Calu3 (cell line): ENCODE data around the genes TTPAL, WFDC8 and SPINT4.

DNA sequence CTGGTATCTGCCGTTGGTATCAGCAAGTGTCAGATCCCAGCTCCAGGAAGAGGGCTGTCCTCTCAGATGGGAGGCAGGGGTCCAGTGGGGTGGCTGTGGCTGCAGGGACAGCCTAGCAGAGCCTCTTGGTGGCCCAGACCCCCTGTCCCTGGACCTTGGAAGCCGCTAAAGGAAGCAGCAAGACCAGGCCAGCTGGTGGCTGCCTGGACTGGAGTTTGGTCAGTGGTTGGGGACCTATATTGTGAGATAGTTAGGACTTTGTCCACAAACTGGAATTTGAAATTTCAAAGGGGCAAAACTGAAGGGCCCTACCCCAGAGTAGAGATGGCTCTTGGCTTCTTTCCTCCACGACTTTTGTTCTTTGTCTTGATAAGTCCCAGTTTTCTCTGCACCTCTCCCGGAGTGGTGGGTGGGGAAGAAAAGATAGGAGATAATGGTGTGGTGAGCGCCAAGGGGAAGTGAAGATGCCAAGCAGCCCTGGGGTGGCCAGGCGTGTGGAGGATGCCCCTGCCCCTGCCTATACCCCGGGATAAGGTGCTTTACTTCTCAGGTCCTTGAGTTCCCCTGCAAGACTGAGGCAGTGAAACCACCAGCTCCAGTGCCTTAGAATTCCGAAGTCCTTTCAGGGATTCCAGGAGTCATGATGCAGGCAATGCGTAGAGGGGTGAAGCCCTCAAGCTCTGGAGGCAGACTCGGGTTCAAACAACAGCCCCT, 40.1 kb downstream of the HNF4A start:
- PRO-cap = no peak

DNA sequence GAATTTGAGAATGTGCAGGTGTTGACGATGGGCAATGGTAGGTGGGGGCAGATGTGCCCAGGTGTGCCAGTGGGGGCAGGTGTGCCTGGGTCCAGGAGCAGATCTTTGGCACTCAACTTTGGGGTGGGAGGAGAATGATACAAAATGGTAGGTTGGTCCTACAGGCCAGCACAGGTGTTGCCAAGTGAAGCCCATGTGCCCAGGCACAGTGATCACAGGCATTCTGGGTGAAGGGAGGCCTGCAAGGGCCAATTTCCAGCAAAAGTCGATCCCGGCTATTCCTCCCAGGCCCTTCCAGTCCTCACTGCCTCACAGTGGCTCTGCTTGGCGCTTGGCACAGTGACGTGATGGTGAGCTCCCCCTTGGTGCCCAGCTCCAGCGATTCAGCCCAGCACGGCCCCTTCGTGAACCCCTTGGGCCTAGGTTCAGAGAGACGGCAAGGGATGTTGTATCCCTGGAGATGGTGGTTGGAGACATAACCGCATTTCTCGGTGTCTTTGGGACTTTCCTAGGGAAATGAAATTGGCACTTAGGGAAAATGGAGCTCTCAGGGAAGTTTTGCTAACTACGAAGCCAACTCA, 46.0 kb downstream of the HNF4A start:
- PRO-cap = no peak

- PRO-cap = bidirectional peak, plus-strand start at chr20:44407685, minus-strand start at chr20:44407447
Observed at GRCh38 chr20:44407268-44407871, 51.9 kb downstream of the HNF4A start.

DNA sequence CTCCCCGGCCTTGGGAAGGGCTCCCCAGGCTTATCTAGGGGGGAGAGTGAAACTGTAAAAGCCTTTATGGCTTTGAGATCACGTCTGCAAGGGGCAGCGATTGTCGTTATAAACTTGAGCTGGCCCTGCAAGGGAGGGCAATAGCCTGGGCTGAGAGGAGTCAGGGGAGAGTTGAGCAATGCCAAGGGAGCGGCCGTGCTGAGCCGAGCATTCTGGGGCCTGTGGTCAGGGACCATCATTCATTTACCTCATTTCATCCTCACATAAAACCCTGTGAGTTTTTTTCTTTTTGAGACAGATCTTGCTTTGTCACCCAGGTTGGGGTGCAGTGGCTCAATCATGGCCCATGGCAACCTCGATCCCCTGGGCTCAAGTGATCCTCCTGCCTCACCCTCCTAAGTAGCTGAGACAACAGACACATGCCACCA, 32.9 kb upstream of the TTPAL start:
- PRO-cap = no peak

DNA sequence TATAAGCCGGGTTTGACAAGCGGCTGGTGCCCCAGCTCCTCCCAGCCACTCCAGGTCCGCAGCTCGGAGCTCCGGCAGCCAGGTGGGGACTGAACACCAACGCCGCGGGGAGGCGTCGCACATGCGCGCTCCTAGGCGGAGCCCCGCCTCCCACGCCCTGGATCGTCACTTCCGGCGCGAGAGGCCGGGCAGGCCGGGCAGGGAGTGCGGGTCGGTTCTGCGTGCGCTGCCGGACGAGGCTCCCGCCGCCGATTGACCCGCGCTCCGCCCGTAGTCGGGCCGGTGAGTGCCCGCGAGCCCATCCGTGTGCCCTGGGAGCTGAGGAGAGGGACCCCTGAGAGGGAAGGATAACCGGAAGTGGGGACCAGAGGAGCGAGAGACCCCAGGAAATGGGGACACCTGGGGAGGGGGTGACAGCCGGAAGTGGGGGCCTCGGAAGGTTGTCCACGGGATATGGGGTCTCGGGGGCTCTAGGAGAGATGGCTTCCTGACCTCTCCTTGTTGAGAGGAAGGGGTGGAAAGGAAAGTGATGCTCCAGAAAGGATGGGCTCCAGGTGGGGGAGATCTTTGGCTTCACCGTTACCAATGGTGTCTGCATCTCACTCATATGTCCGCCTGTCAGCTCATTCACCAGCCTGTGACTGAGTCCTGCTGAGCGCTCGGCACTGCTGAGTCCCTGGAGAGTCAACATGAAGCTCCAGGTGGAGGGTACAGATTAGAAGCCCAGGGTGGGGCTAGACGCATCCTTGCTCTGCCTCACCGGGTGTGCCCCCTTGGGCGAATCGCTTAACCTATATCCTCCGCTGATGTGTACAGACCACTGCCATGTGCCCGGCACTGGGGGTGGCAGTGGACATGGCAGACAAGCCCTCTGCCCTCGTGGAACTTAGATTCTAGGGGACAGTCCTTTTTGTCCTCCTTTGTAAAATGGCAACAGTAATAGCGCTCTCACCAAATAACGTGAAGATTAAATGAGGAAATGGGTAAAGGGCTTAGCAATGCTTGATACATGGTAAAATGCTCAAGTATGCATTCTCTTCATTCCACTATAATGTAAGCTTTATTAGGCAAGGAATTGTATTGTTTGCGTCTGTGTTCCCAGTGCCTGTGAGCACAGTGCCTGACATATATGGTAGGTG, at the start of gene TTPAL:
Gene TTPAL, plus strand, starts transcription at position 165 of the 1,139 bp plus-strand sequence.
- PRO-cap = bidirectional peak, plus-strand start at position 168 of the sequence, minus-strand start at position 91 of the sequence; unidirectional peak, minus-strand start at position 643 of the sequence; unidirectional peak, minus-strand start at position 784 of the sequence

GRCh38 chr20:44597483-44597873, 15.1 kb downstream of the PKIG start:
- PRO-cap = no peak

DNA sequence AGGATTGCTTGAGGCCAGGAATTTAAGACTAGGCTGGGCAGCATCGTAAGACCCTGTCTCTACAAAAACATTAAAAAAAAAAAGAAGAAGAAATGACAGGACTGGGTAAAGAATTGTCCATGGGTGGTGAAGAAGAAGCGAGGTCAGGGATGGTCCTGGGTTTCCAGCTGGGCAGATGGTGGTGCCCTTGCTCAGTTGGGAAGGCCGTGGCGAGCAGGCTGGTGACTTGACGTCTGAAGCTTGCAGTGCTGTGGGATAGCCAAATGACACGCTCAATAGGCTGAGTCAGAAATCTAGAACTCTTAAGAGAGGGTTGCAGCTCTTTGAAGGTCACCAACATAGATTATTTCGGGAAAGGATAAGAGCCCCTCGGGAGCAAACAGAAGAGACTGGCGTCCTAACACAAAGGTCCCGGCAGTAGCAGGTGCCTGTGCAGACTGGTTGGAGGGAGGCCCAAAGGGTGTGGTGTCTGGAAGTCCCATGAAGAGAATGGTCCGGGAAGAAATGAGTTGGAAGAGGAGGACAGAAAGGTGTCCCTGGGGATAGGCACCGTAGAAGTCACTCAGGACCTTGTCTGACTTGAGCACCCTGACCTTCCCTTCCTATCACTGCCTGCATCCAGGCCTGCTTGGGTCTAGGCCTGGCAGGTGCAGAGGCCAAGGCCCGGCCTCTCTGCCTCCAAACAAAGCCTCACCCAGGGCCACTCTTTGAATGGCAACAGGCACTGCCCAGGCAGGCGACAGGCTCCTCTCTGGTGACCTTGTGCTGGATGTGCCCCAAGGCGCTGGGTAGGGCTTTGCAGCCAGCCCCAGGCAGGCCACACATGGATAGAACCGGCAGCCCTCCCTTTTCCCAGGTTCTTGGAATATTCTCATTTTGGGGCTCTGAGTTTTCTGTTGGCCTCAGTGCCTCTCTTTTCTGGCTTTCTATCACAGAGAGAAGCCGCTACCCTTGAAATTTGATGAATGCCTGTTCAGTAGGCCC, 18.5 kb downstream of the PKIG start:
- PRO-cap = no peak

DNA sequence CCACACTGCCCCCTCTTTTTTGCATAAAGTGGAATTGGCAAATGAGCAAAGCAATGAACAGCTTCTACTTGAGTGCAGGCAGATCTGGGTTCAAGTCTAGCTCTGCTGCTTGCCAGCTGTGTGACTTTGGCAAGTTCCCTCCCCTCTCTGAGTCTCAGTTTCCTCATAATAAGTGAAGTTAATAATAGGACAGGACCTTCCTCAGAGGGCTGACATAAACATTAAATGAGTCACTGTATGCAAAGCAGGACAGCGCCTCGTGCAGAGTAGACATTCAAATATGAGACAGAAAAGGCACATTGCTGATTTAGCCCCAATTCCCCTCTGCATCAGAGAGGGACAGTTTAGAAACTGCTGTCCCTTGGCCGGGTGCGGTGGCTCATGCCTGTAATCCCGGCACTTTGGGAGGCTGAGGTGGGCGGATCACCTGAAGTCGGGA, 4.7 kb downstream of the ADA start:
- PRO-cap = no peak

DNA sequence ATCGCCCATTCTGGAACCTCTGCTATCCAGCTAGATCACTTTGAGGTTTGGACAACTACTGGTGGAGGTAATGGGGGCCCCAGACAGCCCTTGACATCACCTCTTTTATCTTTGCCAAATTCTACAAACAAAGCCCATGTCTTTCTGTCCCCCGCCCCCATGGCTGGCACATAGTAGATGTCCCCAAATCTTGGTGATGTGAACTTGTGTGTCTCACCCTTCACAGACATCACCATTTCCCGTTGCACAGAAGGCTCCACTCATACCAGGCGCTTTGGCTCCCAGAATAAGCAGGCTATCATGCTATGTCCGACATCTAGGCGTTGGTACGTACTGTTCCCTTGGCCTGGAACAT, 1.1 kb upstream of the CCN5 start:
- PRO-cap = no peak

GRCh38 chr20:44762331-44762987, 16.8 kb downstream of the KCNK15 start:
- PRO-cap = no peak

DNA sequence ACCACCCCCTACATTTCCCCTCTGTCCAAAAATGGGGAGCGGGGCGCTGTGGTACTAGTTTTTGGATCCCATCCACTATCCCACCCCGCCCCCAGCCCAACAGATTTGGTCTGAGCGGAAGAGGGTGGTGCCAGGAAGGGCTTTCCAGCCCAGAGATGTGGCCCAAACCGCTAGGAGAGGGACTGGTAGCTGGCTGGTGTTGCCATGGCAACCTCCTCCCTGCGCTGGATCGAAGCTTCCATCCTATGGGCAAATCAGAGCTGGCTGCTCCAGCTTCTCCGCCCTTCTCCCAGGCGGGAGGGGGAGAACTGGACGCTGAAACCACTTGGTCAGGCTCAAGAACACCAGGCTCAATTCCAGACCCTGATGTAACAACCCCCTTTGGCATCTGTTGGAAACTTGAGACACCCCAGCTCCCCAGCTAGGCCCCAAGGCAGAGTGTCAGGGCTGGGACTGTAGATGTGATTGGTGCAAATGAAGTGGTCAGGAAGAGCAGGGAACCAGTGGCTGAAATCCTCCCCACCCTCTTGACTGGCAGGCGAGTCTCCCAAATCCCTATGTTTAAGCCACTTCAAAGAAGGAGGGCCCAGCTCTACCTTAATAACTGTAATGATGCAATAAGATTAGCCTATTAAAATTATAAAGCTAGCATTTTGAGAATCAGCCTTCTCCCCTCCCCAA, 4.3 kb downstream of the RIMS4 start:
- PRO-cap = no peak

GRCh38 chr20:44909239-44909661, 610 bp upstream of the PABPC1L start:
- PRO-cap = no peak

DNA sequence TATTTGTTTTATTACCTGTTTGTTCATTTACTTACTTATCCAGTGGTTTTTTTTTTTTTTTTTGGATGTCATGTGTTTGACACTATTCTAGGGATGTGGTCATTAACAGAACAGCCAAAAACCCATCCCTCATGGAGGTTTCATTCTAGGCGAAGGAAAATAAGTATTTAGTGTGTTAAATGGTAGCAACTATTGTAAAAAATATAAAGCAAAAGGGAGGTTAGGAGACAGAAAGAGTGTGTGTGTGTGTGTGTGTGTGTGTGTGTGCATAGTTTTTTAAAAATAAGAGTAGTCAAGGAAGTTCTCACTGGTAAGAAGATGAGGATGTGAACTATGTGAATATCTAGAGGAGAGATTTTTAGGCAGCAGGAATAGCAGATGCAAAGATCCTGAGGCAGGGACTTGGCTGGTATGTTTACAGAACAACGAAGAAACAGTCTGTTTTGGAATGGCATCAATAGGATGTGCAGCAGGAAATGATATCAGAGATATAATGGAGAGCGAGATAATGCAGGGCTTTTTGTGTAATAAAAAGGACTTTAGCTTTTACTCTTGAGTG, 59.9 kb downstream of the STK4 start:
- PRO-cap = no peak

- PRO-cap = no peak
Observed at GRCh38 chr20:45354996-45355624, 6.9 kb upstream of the SDC4 start.

DNA sequence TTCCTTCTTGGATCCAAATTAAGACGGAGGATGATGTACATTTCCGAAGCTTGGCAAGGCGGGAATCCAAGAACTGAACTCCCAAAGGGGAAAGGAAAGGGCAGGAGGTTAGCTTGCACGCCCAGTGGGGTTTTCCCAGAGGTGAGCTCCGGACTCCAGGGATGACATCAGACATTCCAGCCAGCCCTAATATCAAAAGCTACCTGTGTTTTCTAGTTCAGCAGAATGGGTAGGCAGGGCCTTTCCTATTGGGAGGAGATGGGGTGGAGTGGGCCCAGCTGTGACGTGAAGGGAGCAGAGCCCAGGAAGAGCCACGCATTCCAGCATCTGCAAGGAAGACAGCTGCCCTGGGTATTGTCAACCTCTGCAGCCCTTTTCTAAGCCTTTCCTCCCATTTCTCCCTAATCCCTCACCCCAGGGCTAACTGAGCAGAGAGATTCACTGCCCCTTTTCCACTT, 3.2 kb upstream of the SYS1 start:
- PRO-cap = bidirectional peak, plus-strand start at position 316 of the sequence, minus-strand start at position 75 of the sequence

DNA sequence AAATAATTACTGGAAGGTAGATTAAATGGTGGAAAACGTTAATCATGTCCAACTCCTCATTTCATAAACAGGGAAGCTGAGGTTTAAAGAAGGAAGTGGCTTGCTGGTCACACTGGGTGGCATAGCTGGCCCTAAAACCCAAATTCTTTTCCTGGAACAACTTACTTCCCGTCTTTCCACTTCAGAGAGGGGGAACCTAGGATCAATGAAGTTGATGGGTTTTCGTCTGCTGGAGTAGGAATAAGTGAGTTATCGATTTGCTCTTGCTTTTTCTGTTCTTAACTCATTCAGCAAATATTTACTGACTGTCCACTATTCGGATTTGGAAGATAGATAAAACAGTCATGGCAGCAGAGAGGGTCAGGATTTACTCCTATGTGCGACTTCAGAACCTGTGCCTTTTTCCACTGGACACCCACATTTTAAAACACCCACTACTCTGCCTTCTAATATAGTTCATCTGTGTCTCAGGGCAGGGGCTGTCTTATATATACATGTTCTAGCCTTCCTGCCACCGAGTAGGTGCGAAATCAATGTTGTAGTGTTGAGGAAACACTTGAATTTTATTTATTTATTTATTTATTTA, 1.1 kb upstream of the SYS1 start:
- PRO-cap = no peak

- PRO-cap = no peak
Observed at GRCh38 chr20:45408767-45409090, 640 bp downstream of the DBNDD2 start.

GRCh38 chr20:45410614-45411534, 2.8 kb downstream of the DBNDD2 start:
- PRO-cap = no peak

DNA sequence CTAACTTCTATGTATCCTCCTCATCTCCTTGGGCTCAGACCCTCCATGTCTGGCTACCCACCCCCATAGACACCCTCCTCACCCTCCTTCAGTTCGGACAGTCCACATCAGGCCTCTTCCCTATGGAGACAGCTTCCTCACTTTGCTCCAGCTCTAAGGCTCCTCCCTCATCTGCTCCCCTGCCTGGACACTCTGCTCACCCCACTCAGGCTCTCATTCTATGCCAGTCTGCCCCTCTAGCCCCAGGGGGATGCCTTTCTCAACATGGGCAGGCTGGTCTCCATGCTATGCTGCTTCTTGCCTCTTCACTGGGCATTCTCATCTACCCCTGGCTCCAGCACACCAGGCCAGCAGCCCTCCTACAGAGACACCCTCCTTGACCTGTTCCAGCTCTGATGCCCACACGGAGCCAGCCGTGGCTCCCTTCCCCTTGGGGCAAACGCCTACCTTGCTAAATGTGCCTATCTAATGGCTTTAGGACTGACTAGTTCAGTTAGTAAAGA, at the start of gene WFDC8:
Gene WFDC8, minus strand, starts transcription at position 145 of the 503 bp plus-strand sequence.
- PRO-cap = no peak

DNA sequence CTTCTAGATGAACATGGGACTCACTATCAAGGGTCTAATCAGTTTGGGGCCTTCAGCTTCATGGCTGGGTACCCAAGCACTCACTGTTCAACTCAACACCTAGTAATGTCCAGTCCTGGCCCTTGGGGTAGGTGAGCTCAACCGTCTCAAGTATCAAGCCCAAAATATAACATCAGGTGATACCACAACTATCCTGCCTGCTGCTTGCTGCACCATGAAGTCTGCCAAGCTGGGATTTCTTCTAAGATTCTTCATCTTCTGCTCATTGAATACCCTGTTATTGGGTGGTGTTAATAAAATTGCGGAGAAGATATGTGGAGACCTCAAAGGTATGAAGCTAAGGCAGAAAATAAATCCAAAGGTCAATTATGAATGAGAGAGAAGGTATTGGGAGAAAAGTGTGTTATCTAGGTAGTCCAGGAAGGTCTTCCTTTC, at the start of gene SPINT4:
Gene SPINT4, plus strand, starts transcription at position 194 of the 435 bp plus-strand sequence.
- PRO-cap = no peak